Trachea (tissue), 1 donor: Measurements from ENCODE around the genes ZNF275 and SLC6A8.

DNA sequence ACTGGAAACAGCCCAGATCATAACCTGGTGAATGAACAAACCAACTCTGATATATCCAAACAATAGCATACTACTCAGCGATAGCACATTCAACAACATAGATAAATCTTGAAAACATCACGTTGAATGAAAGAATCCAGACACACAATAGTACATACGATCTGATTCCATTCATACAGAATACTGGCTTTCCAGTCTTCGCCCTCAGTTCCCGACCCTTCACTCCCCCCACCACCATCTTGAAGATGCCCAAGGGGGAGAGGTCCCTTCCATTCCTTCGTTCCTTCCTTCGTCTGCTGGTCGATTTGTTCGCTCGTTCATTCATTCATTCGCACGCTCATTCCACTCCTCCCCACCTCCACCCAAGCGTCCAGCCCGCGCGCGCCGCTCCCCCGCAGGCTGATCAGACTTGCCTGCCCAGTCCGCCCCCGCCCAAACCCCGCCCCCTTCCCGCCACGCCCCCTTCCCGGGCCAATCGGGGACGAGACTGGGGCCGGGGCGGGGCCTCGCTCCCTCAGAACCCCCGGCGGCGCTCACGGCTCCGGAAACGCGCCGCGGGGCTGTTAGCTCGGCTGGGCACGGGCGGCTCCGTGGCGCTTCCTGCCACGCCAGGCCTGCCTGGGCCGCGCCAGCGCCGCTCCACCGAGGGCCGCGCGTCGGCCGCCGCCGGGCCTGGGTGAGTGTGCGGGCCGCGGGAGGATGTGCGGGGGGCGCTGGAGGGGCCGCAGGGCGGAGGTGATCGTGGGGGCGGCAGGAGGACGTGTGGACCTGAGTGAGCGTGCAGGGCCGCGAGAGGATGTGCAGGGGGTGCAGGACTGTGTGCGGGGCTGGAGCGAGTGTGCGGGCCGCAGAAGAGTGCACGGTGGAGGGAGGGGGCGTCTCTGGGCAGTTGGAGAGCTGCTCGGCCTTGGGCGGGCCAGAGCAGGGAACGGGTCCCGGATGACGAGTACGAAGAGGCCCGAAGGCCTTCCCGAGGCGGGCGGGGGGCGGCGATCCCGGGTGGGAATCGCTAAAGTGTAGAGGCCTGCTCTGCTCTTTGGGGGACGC, at the start of gene ZNF275:
ZNF275 (plus strand) TSS at position 544 of the 1,047 bp plus-strand sequence.
- PRO-cap = bidirectional peak, plus-strand start at position 546 of the sequence, minus-strand start at position 411 of the sequence

DNA sequence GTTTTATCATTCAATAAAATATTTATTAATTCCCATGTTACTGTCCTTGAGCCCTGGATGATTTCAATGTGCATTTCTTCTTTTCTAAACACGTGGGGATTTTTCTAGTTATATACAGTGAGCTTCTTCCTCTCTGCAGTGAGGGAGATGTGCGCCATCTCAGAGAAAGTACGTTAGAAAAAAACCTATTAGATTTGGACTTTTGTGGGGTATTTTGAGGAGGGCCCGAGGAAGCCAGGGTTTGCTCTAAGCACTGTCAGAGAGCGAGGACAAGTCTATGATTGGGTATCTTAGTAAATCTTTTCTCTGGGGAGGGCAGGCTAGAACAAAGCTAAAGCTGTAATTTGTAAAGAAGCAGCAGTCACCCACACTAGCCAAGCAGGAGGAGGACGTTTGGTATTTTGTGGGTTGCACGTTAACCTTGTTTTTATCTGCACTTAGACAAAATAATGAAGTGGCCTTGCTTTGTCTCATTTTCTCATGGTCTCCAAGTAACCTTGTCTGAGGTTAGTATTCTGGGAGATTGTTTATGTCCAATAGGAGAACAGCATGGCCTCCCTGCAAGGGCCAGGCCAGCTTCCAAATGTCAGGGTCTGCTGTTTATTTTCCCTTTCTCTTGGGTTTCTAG, 30.1 kb downstream of the PNMA6E start:
- PRO-cap = no peak

DNA sequence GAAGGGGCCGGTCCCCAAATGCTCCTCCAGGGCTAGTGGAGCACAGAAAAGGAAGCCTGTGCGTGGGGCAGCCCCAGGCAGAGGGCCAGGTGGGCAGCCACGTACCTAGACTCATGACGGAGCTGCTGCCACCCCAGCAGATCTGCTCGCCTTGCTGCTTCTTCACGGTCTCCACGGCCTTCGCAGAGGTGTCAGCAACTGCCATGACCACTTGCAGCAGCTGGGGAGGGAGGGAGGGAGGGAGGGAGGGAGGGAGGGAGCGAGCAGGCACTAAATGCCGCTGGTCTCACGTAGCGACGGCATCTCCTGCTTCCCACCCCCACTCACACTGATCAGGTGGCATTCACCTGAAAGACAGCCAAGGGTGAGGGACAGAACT, 8.4 kb upstream of the TREX2 start:
- PRO-cap = no peak

DNA sequence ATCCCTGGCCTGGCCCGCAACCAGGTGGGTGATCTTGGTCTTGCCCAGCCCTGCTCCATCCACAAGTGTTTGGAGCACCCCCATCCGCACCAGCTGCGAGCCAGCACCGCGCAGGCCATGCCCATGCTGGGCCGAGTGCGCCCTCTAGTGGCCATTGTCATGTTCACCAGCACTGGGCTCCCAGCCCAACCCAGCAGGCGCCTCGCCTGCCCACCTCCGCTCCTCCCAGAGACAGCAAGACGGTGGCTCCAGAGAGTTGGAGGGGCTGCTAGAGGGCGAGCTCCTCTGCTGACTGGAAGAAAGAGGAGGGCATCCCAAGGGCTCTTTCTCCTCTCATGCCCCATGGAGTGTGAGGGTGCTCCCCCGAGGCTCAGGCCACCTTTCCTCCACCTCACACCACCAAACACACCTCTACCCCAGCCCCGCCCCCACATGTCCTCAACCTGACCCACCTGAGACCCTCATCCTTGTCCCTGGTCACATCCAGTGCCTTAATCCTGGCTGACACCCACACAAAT, 9.8 kb upstream of the ATP2B3 start:
- PRO-cap = no peak

- PRO-cap = unidirectional peak, plus-strand start at chrX:153518190
Measured at GRCh38 chrX:153517969-153518443, 564 bp downstream of the ATP2B3 start.

- PRO-cap = no peak
Measured at GRCh38 chrX:153624131-153624830, 22.7 kb upstream of the DUSP9 start.

DNA sequence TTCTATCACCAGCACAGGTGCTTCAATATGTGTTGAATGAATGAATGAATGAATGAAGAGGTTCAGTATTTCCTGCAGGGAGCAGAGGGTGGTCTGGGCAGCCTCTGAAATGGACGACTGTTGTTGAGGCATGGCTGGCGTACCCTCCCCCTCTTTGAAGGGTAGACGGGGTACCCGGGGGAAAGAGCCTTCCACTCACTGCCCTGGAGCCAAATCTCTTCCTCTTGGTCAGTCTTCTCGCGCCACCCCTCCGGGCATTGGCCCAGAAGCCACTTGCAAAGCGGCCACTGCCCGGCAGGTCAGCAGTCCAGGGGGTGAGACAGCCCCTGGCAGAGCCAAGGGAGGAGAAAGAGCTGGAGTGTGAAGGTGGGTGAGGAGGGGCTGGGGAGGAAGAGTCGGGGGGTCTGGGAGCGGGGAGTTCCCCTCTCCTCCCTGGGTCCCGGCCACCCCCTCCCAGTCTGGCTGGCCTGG, 21.8 kb upstream of the DUSP9 start:
- PRO-cap = no peak

DNA sequence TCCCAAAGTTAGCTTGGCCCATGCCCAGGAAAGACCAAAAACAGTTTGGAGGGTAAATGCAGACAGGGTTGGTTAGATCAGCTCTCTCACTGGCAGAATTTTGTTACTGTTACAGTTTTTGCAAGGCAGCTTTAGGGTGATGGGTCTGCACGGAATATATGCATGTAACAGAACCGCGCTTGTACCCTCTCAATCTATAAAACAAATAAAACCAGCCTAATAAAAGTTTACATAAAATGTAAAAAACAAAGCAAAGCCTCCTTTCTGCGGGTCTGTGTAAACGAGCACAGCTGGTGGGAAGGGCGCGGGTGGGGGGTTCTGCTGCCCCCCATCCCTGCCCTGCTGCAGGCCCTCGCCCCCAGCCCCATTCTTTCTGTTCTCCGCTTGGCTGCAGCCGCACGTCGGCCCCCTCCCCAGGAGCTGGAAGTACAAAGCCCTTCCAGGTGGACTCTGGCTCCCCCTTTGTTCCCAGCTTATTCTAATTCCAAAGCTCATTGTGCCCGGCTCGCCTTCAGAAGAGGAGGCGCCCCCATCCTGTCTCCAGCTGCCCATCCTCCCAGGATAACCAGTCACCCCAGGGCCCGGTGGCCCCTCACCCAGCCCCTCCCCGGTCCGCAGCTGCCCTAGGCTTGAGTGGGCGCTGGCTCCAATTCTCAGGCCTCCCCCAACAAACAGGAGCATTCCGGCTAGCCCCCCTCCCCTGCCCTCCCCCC, 3.4 kb upstream of the SLC6A8 start:
- PRO-cap = no peak

DNA sequence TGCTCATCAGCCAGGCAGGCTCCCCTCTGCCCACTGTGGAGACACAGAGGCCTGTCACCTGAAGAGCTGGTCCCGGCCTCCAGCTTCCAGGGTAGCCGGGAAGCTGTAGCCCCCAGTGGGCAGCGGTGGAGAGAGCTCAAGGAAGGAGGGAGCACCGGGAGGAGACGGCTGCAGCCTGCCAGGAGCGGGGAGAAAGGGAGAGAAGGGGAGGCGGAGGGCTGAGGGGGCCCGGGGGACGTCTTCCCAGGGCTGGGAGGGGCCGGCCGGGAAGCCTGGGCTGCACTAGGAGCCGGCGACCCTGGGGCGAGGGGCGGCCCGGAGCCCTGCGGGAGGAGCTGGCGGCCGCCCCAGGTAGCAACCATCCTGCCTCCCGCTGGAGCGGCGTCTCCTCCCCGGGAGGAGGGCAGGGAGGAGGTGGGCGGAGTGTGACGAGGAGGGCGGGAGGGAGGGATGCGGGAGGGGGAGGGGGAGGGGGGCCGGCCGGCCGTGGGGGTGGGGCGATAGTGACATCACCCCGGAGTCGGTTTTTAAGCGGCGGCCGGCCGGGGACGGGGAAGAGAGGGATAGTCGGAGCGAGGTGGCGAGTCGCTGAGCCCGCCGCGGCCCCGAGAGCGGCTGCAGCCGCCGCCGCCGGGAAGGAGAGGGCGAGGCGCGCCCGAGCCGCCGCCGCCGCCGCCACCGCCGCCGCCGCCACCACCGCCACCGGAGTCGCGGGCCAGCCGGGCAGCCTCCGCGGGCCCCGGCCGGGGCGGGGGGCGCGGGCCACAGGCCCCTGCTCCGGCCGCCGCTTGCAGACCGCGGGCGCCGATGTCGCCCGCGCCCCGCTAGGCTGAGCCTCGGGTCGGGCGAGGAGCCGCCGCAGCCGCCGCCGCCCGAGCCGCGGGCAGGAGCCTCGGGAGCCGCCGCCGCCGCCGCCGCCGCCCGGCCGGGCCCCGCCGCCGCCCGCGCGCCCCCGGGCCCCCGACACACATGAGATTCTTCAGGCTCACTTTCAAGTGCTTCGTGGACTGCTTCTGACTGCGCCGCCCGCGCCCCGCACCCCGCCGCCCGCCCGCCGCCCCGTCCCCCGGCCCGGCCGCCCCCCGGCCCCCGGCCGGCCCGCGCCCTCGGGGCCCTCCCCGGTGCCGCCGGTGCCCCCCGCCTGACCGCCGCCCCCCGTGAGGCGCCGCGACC, at the start of gene SLC6A8:
SLC6A8 (plus strand) TSS at position 554 of the 1,173 bp plus-strand sequence.
- PRO-cap = bidirectional peak, plus-strand start at position 555 of the sequence, minus-strand start at position 388 of the sequence

DNA sequence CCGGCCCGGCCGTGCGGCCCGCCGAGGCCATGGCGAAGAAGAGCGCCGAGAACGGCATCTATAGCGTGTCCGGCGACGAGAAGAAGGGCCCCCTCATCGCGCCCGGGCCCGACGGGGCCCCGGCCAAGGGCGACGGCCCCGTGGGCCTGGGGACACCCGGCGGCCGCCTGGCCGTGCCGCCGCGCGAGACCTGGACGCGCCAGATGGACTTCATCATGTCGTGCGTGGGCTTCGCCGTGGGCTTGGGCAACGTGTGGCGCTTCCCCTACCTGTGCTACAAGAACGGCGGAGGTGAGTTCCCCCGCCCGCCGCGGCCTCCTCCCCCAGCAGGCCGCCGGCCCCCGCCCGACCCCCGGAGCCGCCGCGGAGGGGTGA, 807 bp downstream of the SLC6A8 start:
- PRO-cap = no peak

DNA sequence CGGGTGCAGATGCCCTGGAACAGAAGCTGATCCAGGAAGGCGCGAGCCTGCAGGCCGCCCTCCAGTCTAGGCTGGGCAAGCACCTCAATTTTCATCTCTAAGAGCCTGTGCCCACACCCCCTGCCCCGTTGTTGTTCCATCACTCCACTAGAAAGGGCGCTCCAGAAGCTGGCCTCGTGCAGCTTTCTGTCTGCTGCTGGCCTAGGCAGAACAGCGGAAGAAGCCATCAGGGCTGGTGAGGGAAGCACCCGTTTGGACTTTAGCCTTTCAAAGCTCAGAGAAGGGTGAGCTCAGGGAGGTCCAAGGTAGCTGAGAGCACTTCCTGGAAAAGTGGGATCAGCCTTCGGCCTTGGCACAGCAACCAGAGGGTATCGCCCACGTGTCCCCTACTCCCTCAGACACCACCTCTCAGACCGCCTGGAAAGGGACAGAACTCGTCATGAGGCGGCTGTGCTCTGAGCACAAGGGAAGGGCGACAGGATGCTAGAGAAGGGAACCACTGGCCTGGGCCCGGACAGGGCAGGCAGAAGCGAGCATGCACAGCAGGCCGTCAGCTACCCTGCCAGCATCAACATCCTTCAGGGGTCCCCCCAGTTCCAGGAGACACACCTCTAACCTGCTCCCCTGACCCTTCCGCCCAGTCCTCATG, 11.5 kb downstream of the SLC6A8 start:
- PRO-cap = no peak

DNA sequence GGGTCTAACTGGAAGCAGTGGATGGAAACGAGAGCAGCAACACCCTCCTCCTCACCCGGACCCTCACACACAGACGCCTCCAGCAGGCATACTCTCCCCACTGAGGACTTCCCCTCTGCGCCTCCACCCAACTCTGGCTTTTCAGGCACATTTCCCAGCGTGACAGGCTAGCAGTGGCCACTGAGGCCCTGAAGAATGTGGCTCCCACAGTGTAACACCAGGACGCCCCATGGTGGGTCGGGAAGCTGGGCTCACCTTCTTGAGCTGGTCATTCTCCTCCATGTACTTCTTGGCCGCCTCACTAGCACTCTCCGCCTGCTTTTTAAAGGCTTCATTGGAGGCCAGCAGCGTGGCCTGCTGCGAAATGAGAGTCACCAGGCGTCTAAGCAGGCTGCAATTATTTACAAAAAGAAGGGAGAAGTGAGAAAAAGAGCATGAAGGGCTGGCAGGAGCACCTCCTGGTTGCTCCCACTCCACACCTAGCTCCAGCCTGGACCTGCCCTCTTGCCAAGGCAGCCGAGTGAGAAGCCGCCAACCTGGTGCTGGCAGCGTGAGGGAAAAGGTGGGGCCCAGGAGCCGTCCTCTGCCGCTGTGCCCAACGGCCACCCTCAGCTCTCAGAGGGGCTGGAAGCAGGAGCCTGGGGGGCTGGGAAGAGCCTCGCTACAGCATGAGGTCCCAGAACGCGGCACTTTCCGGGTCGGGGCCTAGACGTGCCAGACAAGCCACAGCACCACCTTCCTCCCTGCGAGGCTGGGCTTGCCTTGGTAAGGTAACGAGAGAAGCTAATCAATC, 16.2 kb downstream of the SLC6A8 start:
- PRO-cap = no peak

GRCh38 chrX:153706519-153707307, 17.5 kb downstream of the BCAP31 start:
- PRO-cap = no peak

DNA sequence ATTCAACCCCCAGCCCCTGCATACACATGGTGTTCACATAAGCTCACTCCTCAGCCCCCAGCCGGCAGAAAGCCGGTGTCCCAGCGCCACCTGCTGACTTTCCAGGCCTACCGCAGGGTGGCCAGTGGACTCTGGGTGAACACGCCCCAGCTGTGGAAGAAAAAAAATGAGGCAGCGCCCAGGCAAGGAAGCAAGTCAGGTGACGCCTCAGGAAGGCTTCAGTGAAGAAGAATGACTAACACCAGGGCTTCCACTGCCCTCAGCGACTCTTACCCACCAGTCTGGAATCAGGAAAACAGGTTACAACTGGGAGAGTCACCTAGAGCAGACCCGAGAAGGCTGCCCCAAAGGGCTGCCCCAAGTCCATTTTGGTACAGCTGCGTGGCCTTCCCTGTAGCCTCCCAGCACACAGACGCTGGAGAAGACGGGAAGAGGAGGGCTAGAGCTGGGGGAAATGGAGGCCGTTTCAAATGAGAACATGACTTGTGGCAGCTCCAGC, 15.7 kb downstream of the BCAP31 start:
- PRO-cap = no peak

DNA sequence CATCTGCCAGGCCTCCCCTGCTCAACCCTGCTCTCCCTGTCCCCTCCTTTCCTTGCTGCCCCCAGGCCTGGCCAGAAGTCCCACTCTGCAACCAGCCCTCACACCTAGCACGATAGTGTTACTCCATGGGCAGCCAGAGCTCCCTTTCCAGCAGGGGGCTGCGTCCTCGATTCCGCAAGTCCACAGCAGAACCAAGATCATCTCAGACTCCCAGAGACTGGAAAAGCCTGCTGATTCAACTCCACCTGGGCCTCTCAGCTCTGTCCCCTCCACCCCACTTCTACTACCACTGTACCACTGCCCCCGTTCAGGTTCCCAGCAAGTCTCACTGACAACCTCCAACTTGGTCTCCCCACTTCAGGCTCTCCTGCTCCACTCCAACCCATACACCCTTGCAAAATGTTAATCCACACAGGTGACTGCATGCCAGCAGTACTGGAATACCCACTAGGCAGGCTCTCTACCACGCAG, 13.1 kb downstream of the BCAP31 start:
- PRO-cap = no peak

- PRO-cap = no peak
Measured at GRCh38 chrX:153742618-153743310, 18.1 kb downstream of the ABCD1 start.

DNA sequence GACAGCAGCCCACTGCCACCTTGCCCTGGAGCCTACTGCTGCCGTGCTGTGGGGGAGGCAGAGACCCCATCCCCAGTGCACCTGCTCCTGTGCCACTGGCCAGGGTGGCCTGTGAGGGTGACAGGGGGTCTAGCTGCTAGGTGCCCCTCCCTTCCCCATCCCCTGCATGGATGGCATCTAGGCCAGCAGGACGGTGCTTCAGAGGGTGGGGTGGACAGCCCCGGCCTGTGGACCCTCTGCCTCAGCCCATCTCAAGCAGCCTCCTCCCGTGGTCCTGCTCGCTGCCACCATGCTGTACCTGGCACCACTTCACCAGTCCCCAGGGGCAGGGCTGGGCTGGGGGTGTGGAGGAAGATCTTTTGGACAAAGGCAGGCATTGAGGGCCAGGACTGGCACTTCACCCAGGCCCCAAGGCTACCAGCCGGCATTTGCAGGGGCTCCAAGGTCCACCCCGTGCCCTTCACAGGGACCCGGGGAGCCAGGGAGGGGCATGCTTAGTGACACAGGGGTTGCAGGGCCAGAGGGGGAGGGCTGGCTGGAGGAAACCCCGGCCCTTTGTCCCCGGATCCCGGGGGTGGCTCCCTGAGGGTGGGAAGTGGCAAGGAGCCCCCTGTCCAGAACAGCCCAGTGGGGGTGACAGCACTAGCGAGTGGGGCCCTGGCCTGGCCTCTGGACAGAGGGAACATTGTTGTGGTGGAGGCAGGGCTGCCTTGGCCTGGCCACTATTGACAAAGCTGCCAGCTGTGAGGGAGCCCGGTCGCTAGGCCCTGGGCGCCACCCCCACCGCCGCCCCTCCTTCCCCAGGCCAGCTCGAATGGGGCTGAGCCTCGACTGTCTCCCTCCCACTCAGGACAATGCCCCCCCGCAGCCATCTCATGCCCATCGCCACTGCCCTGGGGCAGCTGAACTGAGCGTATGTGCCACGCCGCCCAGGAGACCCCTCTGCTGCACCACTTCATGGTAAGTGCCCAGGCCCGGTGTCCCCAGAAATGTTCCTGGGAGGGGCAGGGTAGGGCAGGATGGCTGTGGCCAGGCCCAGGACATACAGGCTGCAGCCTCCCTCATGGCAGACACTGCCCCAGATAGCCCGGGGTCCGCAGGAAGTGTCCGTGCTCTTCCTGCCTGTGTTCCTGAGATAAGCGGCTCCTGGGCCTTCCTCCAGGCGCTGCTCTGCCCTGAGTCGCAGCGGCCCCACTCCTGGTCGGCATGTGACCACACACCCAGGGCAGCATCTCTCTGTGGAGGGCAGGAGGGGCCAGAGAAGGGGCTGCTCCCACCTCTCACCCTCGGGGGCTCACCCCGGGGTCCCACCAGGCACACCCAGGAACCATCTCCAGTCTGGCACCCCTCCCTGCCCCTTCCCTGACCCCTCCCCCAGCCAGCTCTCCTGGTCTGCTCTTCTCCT, 1.1 kb downstream of the PLXNB3 start:
- PRO-cap = no peak

DNA sequence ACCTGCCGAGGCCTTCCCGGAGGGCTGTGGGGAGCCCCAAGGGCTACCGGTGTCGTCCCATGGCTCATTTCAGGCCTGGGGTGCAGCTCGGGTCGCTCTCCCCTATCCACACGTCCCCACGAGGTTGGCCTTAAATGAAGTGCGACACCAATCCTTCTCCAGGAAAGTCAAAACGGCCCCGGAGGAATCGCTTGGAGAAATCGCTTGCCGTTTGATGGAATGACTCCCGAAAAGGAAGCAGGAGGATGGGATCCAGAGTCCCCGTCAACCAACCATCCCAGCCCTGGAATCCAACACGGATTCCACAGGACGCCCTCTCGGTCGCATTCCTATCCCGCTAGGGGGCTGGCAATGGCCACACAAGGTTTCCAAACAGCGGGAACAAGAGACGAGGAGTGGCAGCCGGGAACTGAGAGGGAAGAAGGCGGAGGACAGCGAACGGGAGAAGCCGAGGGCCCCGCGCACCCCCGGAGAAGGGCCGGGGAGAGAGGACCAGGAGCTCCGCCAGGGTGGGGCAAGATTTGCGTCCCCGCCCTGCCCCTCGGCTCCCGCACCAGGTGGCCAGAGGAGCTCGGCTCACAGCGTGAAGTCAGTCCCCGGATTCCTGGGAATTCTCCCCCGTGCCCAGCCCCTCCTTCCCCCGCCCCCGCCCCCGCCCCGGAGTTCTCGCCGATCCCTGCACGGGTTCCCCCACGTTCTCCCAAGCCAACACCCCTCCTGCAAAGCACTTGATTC, 1.6 kb downstream of the PDZD4 start:
- PRO-cap = no peak

DNA sequence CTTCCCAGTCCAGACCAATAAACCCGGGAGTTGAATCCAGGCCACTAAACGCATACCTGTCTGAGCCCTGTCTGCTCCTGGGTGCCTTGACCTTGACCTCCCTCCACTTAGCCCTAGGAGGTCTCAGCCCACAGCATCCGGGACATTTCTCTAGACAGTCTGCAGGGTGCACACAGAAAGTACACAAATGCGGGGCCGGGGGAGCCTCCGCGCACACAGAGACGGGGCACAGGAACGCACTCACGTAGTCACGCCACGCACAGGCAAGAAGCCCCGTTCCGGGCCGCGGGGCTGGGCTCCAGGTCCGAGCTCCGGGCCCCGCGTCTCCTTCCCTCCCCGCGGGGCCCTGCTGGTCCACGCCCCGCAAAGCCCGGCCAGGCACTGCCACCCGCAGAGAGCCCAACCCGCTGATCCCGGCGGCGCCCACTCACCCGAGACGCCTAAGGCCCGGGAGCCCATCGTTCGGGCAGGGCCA, 1.0 kb downstream of the PDZD4 start:
- PRO-cap = no peak

- PRO-cap = no peak
Measured at GRCh38 chrX:153943287-153943754, 1.1 kb downstream of the RENBP start.